Mammary epithelial cell (primary cell): ENCODE measurements around the genes DUSP11 and ACTG2.

GRCh38 chr2:73226659-73227199 is 6.3 kb downstream of the PRADC1 start:
- CAGE, long polyA plus RNA = no peak
- RRBS = no CpG with 5 or more reads among the region's 4 CpGs

DNA sequence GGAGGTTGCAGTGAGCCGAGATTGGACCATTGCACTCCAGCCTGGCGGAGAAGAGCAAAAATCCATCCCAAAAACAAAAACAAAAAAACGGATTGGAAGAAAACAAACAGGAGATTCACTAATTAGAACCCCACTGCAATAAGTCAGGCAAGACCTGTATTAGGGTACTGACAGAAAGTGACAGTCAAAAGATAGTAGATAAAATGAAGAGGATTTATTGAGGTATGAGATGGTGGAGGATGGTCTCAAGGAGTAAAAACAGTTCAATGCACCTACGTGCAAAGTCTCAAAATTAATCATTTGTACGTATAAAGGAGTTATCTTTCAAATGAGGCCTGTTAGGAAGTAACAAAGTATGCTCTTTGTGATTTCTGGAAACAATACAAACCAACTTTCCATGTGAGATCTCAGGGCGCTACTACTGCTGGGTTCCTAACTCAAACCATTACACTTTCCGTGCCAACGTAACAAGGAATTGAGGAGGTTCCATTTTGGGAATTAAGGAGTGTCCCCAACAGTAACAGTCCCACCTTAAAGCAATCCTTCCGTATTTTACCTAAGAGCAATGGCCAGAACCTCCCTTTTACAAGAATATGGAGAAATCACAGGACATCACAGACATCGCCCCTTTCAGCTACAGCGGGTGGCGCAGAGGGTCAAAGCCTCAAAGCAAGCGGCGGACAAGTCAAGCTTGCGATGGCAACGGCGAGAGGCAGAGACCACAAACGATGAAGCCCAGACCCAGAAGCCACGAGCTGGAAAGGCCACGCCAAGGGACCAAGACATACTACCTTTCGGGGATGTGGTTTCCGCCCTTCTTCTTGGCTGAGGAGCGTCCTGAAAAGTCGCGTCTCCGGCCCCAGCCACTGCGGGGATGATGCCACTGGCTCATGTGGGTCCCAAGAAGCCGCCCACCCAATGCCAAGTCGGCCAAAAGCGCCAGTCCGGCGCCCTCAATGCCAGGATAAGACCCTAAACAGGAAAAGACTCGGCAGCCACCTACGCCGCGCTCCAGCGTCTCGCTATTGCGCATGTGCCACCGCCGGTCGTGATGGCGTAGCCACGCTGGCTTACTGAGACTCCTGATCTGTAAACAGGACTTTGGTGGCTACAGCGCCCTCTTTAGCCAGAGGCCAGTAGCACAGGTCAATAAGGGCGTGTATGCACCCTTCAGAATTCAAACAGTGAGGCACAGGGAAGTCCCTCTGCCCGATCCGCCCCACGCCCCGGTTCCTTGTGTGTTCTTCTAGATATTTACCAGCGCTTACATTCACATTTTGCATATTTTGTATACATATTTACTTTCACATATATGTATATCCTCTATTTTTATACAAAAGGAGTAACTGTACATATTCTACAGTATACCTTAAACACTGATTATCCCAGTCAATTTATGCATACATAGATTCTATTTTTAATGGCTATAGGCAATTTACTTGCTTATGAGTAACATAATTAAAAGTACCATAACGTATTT is at the start of gene DUSP11:
Gene DUSP11, minus strand, starts transcription at position 1,021 of the 1,480 bp plus-strand sequence.
- CAGE, long polyA plus RNA = no peak
- RRBS = under 1% methylated on average over 18 of the region's 52 CpGs

DNA sequence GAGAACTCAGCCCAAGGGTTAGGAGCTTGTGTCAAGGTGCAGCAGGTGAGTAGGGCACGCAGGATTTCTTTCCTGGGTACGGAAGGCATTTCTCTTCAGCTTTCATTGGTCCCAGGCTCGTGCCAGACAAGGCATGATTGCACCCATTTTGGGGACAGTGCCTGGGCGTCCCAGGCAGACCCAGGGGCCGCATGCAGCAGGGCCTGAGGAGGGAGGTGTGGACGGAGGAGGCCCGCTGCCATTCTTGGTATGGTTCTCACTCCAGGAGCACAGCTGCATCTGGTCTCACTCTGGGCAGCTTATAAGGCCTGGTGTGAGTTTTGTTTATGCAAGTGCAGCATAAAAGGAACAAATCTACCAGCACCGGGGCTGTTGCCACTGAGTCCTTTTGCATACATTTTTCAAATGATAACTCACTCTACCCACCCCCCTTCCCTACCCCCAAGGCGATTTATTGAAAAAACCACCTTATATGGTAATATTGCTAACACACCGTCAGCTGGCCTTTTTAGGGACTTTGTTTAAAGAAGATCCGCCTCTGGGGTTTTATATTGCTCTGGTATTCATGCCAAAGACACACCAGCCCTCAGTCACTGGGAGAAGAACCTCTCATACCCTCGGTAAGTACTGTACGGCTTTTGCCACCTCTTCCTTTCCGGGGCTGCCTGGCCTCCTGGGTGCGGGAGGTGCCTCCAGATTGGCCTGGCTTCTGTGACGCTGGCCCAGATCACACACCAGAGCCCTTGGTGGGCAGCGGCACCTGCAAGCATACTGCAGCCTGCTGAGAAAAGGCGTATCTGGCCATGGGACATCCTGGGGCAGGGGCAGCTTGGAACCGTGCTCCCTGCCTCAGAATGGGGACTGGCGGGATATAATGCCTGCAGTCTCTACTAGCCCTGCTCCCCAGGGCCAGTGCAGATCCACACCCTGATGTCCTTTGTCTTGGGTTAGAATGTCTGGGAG is at the start of gene ACTG2:
Gene ACTG2, plus strand, starts transcription at position 577 of the 963 bp plus-strand sequence.
- CAGE, long polyA plus RNA = no peak
- RRBS = no CpG with 5 or more reads among the region's 20 CpGs

DNA sequence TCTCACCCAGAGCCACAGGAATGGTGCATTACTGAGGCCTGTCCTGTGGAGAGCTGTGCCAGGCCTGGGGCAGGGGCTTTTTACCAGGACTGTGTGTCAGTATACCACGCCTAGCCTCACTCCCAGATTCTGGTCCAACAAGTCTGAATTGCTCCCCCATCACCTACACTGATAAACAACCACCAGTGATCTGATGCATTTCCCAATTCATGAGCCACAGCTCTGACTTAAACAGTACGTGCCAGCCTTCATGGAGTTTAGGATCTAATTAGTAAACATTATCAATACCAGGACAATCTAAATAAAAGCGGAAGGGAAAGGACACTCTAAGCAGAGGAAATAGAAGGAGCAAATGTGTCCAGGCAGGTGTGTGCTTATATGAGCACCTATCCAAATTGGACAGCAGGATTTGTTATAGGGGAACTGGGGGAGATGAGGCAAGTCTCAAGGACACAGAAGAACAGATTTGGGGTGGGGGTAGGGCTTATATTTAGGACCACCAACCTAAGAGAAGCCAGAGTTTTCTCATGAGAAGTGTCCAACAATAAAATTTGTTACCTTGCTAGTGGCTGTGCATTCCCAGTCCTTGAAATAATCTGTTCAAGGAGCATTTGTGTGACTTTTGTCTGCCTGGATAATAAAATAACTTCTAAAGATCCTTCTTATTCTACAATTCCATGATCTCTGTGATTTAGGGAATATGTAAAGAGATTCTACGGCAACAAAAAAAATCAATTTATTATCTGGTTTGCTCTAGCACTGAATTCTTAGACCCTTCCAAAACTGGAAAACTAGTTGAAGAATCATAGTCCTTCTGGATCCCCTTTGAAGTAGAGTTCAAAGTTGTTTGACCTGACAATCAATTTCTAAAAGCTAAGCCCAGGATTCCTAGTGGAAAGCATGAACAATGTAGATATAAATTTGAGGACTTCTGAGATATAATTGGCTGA is 8.6 kb upstream of the DGUOK start:
- CAGE, long polyA plus RNA = no peak
- RRBS = no CpG with 5 or more reads among the region's 4 CpGs

- CAGE, long polyA plus RNA = no peak
- RRBS = no CpG with 5 or more reads among the region's 6 CpGs
Measured at GRCh38 chr2:73956462-73957088, 28.1 kb upstream of the TET3 start.

GRCh38 chr2:74053978-74054237 is 69.2 kb downstream of the TET3 start:
- CAGE, long polyA plus RNA = no peak
- RRBS = no CpG with 5 or more reads among the region's 3 CpGs

DNA sequence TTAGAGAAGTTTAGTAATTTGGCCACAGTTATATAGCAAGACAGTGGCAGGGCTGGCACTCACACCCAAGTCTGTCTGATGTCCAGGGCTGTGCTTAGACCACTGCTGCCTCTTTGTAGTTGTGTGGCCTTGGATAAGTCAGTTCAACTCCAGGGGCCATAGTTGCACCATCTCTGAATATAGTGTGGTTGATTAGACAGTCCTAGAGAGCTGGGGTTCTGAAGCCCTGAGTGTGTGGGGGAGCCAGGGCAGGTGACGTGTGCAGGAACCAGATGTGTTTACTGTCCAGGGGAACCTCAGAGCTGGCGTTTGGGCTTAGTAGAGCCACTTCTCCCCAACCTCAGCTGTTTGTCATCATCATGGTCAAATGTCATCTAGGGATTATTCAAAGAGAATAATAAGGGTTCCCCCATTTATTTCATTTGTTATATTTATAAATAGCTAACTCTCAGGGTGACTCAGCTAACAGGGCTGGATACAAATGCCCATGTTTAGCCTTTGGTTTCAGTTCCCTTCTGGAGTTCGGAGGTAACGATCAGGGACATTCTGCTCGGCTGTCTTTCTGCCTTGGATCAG is 67.9 kb downstream of the BOLA3 start:
- CAGE, long polyA plus RNA = no peak
- RRBS = no CpG with 5 or more reads among the region's 5 CpGs

DNA sequence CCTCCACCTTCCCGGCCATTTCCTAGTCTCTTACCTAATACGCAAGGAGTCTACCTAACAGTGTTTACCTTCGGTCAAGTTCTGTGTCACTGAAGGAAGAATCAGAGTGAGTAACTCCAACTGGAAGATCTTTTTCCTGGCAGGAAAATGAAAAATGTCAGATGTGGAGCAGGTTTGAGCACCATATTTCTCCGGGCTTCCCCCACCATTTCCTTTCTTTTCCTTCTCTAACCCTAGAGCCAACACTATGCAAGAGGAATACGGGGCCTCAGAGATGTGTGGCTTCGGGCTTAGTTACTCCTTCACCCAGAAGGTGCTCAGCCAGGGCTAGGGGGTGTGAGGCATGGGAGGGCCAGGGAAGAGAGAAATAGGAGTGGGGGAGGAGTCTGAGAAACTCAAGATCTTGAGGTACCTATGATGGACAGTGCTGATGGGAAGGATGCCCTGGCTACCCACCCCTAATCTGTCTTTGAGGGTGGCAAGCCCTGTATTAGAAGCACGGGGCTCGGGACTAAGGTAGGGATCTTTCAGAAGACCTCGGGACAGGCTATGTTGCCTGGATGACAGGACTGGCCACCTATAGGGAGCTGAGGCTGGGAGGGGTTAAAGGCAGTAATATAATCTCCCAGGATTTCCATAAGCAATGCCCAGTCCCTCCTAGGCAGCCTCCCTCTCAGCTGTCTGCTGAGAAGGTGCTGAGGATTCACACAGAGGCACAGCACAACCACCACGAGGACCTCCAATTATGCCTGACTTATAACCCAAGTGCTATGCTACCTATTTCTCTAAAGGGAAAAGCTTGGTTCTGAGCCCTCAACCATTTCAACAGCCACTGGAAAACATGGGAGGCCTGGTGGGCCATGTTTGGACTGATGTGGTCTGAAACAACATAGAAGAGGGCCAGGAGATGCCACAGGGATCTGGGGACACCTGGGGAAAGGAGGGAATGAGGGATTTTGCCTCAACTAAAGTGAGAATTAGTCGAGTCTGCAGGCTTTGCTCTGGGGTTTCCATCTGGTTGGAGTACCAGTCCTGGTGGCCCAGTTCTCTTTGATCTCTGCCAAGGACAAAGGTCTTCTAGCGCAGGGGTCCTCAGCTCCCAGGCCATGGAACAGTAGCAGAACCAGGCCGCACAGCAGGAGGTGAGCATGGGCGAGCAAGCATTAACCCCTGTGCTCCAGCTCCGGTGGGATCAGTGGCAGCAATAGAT is 23.4 kb downstream of the MTHFD2 start:
- CAGE, long polyA plus RNA = no peak
- RRBS = no CpG with 5 or more reads among the region's 15 CpGs

- CAGE, long polyA plus RNA = no peak
- RRBS = 43% methylated on average over 7 of the region's 71 CpGs
Measured at GRCh38 chr2:74414802-74415784, 6.3 kb downstream of the C2orf81 start.

DNA sequence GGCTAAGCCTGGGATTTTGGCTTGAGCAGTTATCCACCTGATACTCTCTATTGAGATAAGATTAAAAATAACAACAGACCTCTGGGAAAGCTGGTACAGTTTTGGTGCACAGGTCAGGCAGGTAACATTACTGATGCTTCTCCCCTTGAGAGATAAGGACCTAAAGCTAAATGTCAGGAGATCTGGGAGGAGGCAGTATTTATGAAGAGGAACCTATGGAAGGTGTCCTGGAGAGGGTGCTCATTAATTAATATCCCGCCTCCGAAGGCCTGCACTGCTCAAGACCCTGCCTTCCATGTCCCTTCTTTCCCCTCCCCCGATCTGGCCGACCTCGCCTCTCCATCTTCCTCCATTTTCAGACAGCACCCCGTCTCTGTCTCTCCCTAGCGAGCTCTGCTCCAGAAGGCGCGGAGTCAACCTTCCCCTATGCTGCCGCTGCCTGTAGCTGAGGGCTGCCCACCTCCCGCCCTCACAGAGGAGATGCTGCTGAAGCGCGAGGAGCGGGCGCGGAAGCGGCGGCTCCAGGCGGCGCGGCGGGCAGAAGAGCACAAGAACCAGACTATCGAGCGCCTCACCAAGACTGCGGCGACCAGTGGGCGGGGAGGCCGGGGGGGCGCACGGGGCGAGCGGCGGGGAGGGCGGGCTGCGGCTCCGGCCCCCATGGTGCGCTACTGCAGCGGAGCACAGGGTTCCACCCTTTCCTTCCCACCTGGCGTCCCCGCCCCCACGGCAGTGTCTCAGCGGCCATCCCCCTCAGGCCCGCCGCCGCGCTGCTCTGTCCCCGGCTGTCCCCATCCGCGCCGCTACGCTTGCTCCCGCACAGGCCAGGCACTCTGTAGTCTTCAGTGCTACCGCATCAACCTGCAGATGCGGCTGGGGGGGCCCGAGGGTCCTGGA is 1.0 kb upstream of the WBP1 start:
- CAGE, long polyA plus RNA = no peak
- RRBS = 2% methylated on average over 9 of the region's 55 CpGs

GRCh38 chr2:74506477-74507072 is 920 bp downstream of the PCGF1 start:
- CAGE, long polyA plus RNA = no peak
- RRBS = no CpG with 5 or more reads among the region's 9 CpGs

- CAGE, long polyA plus RNA = no peak
- RRBS = 20% methylated on average over 9 of the region's 68 CpGs
Measured at GRCh38 chr2:74554931-74555998, 745 bp downstream of the DOK1 start.

DNA sequence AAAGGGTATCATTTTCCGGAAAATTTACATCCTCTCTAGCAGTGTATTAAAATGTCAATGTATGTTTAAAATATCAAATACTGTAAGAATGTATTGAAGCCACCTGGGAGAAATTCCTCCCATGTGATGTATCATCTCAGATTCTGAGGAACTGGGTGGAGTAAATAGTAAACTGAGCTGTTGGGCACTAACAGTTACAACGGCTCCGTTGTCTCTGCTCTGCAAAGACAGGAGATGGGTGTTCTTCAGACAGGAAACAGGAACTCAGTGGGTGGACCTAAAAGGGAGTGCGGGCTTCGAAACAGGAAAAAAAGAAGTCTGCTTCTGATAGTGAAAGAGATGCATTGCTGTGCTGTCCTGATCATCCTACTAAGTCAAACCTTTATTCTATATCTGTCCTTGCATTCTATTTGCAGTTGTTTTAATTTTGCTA is 19.3 kb downstream of the DOK1 start:
- CAGE, long polyA plus RNA = no peak
- RRBS = no CpG with 5 or more reads among the region's 5 CpGs

- CAGE, long polyA plus RNA = no peak
- RRBS = no CpG with 5 or more reads among the region's 13 CpGs
Measured at GRCh38 chr2:74740677-74741482, 86.8 kb downstream of the SEMA4F start.

DNA sequence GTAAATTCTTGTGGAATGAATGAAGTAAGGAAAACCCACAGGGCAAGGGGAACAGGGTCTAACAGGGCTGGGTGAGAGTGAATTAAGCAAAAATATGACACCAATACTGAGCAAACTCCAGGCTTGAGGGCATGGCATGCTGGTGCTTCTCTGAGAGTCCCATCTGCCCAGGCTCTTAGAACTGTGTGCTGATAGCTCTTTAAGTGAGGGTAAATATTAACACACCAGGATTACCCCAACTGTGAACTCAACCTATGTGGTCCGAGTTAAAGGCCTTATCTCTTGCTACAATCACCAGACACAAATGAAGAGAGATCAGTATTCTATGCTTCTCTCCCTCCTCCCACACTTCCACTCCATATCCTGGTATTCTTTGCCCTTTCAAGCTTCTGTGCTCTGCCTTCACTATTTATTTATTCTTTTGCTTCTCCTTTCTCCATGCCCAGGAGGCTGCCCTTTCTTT is 17.4 kb upstream of the HK2 start:
- CAGE, long polyA plus RNA = no peak
- RRBS = no CpG with 5 or more reads among the region's 1 CpG

- CAGE, long polyA plus RNA = no peak
- RRBS = no CpG with 5 or more reads among the region's 5 CpGs
Measured at GRCh38 chr2:74831863-74832327, 2.0 kb upstream of the HK2 start.

GRCh38 chr2:74837371-74837719 is 3.4 kb downstream of the HK2 start:
- CAGE, long polyA plus RNA = no peak
- RRBS = no CpG with 5 or more reads among the region's 1 CpG

GRCh38 chr2:74872831-74873420 is 39.0 kb downstream of the HK2 start:
- CAGE, long polyA plus RNA = no peak
- RRBS = no CpG with 5 or more reads among the region's 5 CpGs

DNA sequence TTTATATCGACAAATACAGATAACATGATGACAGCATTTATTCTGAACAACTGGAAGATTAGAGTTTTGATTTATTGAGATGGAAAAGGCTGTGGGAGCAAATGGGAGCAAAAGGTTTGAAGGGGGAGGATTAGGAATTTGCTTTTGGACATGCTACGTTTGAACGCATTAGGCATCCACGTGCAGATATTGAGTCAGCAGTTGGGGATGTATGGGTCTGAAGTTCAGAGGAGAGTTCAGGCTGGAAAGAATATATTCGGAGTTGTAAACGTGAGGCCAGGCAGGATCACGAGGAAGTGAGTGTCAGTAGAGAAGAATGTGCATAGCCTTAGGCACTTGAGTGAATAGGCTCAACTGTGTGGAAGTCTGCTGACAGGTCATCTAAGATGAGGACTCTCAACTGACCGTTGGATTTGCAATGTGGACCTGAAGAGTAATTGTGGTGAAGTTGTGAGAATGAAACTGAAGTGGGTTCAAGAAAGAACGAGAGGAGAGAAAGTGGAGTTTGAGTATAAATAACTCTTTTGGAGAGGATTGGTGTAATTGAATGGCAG is 40.7 kb upstream of the POLE4 start:
- CAGE, long polyA plus RNA = no peak
- RRBS = no CpG with 5 or more reads among the region's 9 CpGs

- CAGE, long polyA plus RNA = no peak
- RRBS = no CpG with 5 or more reads among the region's 5 CpGs
Measured at GRCh38 chr2:75608249-75608790, 38.3 kb upstream of the MRPL19 start.